A375 (cell line): ENCODE measurements around a stretch of chr7.

GRCh38 chr7:76343083-76343794 lies 15.6 kb downstream of the YWHAG start:
- RAMPAGE, long total RNA: no peak

- RAMPAGE, long total RNA: no peak
These were observed 16.2 kb downstream of the SSC4D start for GRCh38 chr7:76392845-76394130.

DNA sequence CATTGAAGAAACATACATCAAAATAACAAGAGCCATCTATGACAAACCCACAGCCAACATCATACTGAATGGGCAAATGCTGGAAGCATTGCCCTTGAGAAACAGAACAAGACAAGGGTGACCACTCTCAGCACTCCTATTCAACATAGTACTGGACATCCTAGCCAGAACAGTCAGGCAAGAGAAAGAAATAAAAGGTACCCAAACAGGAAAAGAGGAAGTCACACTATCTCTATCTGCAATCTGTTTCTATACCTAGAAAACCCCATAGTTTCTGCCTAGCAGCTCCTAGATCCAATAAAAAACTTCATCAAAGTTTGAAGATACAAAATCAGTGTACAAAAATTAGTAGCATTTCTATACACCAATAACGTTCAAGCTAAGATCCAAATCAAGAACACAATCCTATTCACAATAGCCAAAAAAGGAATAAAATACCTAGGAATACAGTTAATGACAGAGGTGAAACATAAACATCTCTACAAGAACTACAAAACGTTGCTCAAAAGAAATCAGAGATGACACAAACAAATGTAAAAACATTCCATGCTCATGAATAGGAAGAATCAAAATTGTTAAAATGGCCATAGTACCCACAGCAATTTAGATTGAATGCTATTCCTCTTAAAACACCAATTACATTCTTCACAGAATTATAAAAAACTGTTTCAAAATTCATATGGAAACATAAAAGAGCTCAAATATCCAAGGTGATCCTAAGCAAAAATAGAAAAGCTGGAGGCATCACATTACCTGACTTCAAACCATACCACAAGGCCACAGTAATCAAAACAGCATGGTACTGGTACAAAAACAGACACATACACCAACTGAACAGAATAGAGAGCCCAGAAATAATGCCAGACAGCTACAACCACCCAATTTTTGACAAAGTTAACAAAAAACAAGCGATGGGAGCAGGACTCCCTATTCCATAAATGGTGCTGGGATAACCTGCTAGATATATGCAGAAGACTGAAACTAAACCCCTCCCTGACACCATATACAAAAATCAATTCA lies 29.5 kb downstream of the POMZP3 start:
- RAMPAGE, long total RNA: no peak

DNA sequence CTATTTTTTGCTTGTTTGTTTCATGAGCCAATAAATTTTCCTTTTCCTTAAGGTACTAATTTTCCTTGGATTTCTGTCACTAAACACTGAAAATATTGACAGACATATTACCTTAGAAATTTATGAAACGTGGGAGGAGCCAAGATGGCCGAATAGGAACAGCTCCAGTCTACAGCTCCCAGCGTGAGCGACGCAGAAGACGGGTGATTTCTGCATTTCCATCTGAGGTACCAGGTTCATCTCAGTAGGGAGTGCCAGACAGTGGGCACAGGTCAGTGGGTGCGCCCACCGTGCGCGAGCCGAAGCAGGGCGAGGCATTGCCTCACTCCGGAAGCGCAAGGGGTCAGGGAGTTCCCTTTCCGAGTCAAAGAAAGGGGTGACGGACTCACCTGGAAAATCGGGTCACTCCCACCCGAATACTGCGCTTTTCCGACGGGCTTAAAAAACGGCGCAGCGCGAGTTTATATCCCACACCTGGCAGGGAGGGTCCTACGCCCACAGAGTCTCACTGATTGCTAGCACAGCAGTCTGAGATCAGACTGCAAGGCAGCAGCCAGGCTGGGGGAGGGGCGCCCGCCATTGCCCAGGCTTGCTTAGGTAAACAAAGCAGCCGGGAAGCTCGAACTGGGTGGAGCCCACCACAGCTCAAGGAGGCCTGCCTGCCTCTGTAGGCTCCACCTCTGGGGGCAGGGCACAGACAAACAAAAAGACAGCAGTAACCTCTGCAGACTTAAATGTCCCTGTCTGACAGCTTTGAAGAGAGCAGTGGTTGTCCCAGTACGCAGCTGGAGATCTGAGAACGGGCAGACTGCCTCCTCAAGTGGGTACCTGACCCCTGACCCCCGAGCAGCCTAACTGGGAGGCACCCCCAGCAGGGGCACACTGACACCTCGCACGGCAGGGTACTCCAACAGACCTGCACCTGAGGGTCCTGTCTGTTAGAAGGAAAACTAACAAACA lies 101.6 kb upstream of the POMZP3 start:
- RAMPAGE, long total RNA: no peak

DNA sequence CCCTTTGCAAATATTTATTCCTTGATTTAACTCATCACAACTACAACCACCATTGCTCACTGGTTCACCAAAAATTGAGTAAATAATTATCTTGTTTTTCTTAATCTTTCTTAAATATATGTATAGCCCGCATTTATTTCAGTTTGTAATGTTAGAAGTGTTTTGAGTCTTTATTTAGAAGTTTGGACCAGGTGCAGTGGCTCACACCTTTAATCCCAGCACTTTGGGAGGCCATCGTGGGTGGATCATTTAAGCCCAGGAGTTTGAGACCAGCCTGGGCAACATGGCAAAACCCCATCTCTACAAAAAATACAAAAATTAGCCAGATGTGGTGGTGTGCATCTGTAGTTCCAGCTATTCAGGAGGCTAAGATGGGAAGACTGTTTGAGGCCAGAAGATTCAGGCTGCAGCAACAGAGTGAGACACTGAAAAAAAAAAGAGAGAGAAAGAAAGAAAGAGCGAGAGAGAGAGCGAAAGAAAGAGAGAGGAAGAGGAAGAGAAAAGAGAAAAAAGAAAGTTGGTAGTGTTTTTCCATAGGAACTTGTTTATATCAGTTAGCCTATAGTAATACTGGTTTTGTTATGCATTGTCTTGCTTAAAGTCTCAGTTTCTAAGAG lies 12.7 kb downstream of the CCDC146 start:
- RAMPAGE, long total RNA: no peak

- RAMPAGE, long total RNA: no peak
These were observed 806 bp upstream of the FGL2 start for GRCh38 chr7:77200419-77200831.

DNA sequence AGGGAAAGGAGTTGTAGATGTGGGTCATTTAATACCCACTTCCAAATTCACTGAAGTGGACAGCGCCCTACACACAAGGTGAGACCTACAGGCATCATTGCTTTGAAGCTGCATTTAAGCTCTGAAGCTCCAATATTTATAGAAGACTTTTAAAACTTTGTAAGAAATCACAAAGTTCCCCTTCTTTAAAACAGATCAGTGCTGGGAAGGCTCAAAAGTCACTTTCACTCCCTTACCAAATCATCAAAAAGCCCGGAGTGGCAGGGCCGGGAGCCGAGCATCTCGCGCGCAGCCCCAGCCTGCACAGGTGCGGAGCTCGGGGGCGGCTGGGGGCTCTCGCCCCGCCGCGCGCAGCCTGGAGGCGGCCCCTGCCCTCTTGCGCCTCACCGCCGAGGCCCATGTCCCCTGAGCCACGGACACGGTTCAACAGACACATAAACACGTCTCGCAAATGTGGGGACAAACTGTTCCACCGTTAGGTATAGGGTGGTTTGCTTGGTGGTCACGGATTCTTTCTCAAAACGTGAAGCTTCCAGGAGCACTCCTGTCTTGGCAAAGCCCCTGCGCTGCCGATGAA lies 790 bp downstream of the GSAP start:
- RAMPAGE, long total RNA: no peak

- RAMPAGE, long total RNA: no peak
These were observed 51.2 kb upstream of the GSAP start for GRCh38 chr7:77467282-77467764.

- RAMPAGE, long total RNA: no peak
These were observed 26.1 kb downstream of the PTPN12 start for GRCh38 chr7:77562941-77563801.

GRCh38 chr7:77587663-77588177 lies 50.6 kb downstream of the PTPN12 start:
- RAMPAGE, long total RNA: no peak

GRCh38 chr7:77601360-77602253 lies 64.5 kb downstream of the PTPN12 start:
- RAMPAGE, long total RNA: no peak

GRCh38 chr7:77678903-77679434 lies 17.3 kb upstream of the RSBN1L start:
- RAMPAGE, long total RNA: no peak

GRCh38 chr7:77797920-77798282 lies 333 bp downstream of the TMEM60 start:
- RAMPAGE, long total RNA: no peak

DNA sequence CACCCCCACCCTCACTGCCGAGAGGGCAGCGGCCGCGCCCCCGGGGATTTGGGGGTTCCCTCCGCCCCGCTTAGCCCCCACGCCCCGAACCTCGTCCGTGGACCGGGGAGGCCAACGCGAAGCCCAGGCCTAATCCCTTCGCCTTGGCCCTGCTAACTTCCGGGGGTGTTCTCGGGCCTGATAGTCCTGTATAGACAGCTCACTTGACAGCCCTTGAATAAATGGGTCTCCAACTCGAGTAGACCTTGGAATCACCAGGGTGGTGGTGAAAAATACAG lies 221.8 kb upstream of the TMEM60 start:
- RAMPAGE, long total RNA: no peak

GRCh38 chr7:78769810-78770093 lies 683.7 kb downstream of the MAGI2 start:
- RAMPAGE, long total RNA: no peak

- RAMPAGE, long total RNA: no peak
These were observed 113.2 kb downstream of the MAGI2 start for GRCh38 chr7:79340217-79340739.

DNA sequence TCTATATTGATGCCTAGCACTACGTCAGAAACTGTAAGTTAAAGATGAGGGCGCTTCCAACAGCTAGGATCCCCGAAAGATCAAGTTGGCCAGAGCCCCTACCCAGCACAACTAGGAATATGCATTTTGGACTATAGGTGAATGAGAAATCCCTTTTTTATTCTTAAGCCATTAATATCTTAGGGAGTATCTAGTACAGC lies 93.3 kb upstream of the GNAI1 start:
- RAMPAGE, long total RNA: no peak

DNA sequence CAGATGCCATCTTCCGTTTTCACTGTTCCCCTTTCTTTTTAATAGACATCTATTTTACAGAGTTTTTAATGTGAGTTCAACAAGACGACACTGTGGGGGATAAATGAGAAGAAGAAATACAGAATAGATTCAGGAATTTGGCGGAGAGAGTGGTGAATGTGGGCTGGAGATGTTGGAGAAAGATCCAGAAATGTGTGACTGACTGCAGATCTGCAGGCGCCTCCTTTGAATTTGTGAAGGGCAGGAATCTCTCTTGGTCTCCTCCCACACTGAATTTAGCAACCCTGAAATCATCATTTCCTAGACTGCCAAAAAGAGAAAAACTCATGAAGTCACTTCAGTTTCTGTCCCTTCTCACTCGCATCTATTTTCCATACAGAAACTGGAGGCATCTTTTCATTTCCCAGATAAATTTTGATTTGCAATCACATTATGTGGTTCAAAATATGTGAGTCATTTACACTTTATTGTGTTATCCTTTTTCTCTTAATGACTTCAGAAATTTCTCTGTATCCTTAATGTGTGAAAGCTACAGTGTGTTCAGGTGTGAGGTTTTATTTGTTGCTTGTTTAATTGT lies 128.7 kb downstream of the GNAI1 start:
- RAMPAGE, long total RNA: no peak

GRCh38 chr7:80526436-80526914 lies 14.6 kb upstream of the GNAT3 start:
- RAMPAGE, long total RNA: no peak

GRCh38 chr7:80615050-80615346 lies 23.4 kb upstream of the CD36 start:
- RAMPAGE, long total RNA: no peak